Neural cell (in vitro differentiated cells): Measurements from ENCODE around the genes OR2L13, OR2T35, LYPD8, SH3BP5L and ZNF692.

GRCh38 chr1:248094760-248095265, at the start of gene OR2L13:
Gene OR2L13, plus strand, starts transcription at chr1:248095184.
- RAMPAGE, long total RNA, result no peak

DNA sequence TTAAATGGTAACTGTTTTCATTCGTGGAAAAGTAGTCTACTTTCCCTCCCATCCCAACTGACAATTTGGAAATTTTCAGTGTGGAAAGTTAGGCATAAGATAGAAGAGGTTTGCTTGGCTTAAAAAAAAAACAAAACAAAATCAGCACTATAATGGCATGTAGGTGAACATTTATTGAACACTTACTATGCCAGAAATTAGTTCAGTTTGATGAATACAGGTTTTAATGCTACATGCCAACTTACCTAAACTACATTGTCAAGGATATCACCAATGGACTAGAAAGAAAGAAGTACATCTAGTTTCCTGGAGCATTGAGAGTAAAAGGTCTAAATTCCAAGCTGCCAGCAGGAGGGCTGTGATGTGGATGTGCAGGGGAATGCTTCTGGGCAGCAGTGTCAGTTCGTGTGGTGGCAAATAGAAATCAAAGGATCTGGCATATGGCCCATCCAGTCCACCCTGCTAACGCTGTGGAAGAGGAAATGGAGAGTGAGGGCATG, at the start of gene OR2T35:
Gene OR2T35 (minus strand): TSS at position 277 of the 500 bp plus-strand sequence.
- RAMPAGE, long total RNA, result no peak

DNA sequence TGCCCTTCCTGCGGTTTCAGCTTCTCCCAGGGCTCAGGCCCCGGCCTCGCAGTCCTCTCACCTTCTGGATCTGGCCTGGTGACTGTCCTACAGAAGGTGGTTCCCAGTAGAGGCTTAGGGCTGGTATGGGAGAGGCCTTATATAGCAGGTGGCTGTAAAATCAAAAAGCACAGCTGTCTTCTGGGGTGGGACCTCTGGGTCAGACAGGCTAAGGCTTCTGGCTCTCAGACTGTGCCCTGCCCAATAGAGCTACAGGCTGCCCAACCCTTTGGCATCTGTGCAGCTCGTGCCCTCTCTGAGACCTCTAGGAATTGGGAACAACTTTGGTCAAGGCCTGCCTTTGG, at the start of gene LYPD8:
Gene LYPD8 (minus strand): TSS at position 116 of the 344 bp plus-strand sequence.
- RAMPAGE, long total RNA, result no peak

DNA sequence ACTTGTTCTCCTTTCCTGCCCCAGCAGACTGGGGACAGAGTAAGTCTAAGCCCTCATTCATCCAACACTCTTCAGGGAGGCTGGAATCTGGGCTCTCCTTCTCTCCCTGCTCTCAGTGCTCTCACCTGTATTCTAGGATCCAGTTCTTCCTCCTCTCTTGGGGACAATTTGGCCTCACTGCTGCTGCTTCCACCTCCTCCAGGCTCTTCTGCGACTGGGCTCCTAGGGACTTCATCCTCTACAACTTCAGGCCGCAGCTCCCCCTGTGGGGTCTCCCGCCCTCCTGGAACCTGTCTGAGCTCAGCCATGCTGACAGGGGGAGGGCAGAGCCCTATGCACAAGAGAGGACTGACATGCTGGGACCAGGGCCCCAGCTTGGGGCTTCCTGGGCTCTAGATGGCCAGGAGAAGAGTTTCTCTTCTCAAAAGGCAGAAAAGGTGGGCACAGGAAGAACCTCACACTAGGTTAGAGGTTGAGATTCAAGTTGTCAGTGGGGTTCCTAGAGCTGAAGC, 1.0 kb downstream of the SH3BP5L start:
- RAMPAGE, long total RNA, result no peak

- RAMPAGE, long total RNA, result start-site peak on the minus strand at chr1:248825849-248825955, 588 and 668 reads in 2 replicates; start-site peak on the plus strand at chr1:248826324-248826346, 17 and 26 reads in 2 replicates
These were observed at the start of gene SH3BP5L for GRCh38 chr1:248825804-248827017. Gene SH3BP5L, minus strand, starts transcription at chr1:248825915.

DNA sequence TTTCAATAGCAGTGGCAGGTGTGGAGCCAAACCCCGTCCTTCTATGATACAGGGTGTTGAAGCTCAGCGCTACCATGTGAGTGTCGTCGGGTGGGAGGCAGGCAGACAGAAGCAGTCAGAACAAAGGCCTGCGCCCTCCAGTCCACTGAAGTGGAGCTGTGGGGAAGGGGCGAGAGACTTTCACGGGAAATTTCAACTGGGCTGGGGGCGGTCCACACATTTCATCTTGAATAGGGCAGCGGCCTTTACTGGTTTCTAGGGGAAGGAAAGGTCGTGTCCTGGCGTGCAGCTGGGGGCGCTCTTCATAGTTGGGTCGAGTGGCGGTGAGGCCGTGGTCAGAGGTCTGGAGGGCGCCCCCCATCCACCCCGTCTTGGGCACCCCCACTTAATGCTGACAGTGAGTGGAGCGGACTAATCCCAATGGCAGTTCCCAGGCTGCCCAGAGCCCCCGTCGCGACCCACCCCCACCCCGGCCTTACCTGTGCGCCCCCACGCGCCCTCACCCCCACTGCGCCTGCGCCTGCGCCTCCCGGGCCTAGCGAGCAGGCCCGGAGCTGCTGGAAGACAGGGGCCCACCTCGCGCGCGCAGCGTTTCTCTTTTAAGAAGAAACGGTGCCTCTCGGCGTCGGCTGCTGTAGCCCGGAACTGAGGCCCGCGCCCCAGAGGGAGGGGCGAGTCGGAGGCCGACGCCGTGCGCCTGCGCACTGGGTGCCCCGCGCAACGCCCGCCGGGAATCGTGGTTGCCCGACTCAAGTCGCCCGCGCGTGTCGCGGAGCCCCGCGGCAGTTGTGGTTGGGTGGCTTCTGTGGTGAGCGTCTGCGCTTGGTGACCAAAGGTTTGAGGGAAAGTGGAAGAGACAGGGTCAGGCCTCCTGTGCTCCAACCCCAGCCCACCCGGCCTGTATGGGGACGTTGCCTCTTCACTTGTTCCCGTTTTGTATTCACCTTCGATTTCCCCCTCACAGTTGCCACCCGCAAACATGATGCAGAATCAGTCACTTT, at the start of gene ZNF692:
Gene ZNF692 (minus strand): TSS at position 647 of the 1,001 bp plus-strand sequence.
- RAMPAGE, long total RNA, result no peak